Occipital lobe (tissue), 2 donors: ENCODE results near the genes ERLEC1 and SPTBN1.

- RAMPAGE, long total RNA = no peak
These were observed 1.2 kb downstream of the STON1 start for GRCh38 chr2:48530929-48531806.

DNA sequence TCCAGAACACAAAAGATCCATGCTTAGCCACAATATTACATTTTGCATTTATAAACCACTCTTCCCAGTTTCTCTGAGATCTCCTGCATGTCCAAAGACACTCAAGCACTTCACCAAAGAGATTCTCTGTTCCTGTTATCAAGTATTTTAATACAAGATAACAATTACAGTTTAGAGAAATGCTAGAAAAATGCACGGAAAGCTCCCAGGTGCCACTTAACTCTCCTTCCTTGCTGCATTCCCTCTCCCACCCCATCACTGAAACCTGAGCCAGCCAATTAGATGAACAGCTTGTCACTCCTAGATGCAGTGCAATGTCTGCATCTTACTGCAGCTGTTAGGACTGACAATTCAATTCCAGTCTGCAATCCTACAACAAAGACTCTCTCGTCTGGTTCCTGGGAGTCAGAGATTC lies 311.3 kb downstream of the NRXN1 start:
- RAMPAGE, long total RNA = no peak

GRCh38 chr2:52723227-52723567 lies 1044.4 kb upstream of the CHAC2 start:
- RAMPAGE, long total RNA = no peak

DNA sequence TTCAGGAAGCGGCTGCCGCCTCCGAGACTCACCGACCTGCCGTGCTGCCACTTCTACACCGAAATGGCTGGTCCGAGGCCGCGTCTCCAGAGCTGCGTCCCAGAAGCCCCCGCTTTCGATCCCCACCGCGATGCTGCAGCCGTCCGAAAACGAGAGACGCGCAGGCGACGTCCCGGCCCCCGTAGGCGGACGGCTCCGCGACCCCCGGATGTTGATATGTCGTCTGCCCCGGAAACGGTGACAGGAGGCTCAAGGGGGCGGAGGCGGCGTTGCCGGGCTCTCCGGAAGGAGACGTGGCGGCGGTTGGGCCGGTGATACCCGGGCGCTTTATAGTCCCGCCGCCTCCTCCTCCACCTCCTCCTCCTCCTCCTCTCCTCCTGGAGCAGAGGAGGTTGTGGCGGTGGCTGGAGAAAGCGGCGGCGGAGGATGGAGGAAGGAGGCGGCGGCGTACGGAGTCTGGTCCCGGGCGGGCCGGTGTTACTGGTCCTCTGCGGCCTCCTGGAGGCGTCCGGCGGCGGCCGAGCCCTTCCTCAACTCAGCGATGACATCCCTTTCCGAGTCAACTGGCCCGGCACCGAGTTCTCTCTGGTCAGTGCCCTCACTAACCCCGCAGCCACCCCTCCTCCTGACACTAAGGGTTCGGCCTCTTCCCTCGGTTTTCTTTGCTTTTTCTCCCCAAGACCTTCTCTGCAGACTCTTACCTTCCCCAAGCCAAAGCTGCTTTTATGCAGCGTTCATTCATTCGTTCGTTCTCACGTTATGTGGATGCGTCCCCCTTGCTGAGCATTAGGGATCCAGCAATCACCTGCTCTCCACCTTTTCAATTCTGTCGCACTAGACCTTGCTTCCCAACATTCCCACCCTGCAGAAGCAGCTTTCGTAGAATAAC lies at the start of gene ERLEC1:
Gene ERLEC1 (plus strand): TSS at position 260 of the 889 bp plus-strand sequence.
- RAMPAGE, long total RNA = start-site peak on the plus strand centred at position 270 of the sequence, 38 bp wide, 1,825 and 1,102 reads in 2 replicates

- RAMPAGE, long total RNA = no peak
These were observed 9.0 kb downstream of the PSME4 start for GRCh38 chr2:53961700-53962263.

DNA sequence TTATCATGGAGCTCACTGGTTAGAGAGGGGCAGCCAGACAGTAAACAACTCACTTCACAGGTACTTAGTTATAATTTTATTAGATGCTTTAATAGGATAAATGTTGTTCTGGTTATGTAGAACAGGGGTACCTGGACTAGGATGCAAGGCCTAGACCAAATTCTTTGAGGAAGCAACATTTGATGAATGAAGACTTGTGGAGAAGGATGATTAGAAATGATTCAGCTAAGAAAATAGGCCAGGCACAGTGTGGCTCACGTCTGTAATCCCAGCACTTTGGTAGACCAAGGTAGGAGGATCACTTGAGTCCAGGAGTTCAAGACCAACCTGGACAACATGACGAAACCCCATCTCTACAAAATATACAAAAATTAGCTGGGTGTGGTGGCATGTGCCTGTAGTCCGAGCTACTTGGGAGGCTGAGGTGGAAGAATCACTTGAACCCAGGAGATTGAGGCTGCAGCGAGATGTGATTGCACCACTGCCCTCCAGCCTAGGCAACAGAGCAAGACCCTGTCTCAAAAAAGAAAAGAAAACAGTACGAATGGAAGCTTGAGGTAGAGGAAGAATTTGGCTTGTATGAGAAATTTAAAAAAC lies 12.2 kb downstream of the ACYP2 start:
- RAMPAGE, long total RNA = no peak

DNA sequence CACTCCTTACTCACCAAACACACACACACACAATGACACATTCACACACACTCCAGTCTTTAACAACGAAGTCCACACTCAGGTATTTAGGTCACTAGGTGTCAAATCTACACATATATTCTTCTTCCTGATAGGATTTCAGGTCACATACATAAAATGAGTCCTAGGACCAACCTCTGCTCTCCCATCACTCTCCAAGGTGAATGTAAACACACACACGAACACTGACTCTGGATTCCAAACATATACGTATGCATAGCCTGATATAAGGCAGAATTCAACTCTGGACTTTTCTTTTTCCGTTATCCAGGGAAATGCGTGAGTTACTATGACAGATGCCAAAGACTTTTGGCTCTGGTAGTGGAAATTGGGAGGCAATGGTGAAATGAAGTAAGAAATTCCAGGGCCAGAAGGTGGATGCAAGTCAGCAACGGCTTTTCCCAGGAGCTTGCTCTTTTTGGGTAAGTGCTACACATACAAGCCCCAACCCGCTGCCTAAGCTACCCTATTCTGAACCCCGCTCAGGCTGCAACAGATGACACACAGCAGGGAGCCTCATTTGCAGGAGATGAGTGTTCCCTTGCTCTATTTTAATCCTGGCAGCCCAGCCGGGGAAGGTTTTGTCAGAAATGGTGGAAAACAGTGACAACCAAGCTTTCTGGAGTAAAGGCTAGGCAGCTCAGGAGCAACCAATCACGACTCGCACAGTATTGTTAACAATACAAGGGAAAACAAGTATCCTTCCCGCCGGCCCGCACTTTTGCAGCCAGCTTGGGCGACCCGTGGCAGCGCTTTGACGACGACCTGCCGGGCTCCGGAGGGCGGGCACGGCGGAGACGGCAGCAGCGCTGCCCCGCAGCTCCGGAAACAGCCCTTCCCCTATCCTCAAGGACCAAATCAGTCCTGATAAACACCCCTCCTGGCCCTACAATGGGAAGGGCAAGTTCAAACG lies 659 bp upstream of the C2orf73 start:
- RAMPAGE, long total RNA = no peak

DNA sequence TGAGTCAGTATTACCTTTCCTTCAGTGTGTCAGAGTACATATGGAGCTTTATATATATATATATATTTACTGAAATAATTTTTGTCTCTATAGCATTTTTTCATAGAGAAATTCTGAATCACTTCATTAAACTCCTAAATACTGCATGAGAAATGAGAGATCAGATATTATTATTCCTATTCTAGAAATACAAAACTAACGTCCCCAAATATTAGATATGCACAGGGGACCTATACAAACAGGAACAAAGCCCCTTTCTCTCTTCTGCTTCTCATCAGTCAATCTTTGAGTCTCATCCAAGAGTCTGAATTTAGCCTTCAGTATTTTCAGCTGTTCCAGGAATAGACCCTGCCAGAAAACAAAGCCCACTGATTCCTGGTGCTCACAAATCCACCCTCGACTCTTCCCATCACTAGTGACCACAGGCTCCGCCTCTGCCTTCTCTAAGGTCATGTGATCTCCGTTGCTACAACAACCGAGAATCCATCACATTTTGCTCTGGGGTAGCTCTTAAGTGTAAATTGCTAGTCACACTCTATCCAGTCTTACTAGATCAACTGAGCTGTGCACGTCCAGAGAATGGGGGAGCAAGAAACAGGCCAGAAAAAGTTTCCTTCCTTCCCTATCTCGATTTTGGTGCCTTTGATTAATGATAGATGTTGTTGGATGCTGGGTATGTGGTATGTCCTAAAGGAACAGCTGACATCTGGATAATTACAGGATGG lies 46.4 kb upstream of the SPTBN1 start:
- RAMPAGE, long total RNA = no peak

DNA sequence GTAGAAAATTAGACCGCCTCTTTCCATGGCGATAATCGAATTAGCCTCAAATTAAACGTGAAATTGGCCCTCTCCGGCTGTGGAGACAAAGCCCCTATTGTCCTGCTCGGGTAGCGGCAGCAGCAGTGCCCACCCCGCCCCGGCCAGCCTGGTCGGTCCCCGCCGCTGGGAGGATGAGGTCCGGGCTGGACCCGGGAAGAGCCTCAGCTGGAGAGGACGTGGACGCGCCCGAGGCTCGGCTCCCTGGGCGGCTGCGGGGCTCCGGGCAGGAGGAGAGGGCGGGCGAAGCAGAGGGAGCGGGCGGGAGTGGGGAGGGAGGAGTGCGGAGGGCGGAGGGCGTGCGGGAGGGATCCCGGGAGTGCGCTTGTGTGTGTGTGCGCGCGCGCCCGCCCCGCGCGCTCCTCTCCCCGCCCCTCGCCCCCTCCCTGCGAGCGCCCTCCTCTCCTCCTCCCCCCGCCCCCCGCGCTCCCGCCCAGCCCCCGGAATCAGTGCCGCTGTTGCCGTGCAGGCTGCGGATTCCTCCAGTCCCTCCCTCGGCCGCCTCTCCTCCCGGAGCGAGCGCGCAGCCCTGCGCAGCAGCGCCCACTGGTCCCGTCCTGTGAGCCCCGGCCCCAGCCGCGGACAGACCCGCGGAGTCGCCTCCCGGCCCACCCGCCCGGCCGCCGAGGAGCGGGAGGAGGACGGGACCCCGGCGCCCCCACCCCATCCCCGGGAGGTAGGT lies at the start of gene SPTBN1:
Gene SPTBN1 (plus strand): TSS at position 524 of the 721 bp plus-strand sequence.
- RAMPAGE, long total RNA = no peak

GRCh38 chr2:54558122-54558933 lies 102.2 kb downstream of the SPTBN1 start:
- RAMPAGE, long total RNA = no peak

- RAMPAGE, long total RNA = no peak
These were observed 110.9 kb downstream of the SPTBN1 start for GRCh38 chr2:54566781-54567752.

DNA sequence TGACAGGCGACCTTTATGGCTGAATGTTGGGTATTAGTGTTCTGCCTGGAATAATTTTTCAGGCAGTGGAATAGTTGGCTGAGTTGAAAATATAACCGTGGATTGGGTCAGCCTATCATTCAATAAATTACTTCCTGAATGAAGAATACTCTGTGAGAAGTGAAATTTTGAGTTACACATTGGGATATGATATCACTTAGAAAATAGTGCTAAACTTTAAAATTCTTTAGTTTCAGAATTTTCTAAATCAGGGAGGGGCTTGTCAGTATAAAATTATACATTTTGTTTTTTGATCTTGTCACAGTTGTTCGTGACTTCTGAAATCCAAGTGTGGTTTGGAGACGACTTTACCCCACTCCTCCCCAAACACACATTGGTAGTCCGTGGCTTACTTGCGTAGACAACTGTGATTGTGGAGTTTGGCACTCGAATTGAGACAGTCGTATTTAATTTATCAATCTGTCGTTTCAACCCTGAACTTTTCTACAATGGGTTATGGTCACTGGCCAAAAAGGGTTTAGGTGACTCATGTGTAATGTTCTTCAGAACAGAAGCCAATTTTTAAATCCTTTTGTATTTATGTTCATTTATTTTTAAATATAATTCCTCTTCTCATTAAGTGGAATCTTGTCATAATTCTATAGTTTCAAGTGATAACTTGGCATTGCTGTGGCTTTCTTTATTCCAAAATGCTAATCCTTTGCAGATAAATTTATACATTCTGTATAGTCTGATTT lies 129.8 kb downstream of the SPTBN1 start:
- RAMPAGE, long total RNA = no peak

DNA sequence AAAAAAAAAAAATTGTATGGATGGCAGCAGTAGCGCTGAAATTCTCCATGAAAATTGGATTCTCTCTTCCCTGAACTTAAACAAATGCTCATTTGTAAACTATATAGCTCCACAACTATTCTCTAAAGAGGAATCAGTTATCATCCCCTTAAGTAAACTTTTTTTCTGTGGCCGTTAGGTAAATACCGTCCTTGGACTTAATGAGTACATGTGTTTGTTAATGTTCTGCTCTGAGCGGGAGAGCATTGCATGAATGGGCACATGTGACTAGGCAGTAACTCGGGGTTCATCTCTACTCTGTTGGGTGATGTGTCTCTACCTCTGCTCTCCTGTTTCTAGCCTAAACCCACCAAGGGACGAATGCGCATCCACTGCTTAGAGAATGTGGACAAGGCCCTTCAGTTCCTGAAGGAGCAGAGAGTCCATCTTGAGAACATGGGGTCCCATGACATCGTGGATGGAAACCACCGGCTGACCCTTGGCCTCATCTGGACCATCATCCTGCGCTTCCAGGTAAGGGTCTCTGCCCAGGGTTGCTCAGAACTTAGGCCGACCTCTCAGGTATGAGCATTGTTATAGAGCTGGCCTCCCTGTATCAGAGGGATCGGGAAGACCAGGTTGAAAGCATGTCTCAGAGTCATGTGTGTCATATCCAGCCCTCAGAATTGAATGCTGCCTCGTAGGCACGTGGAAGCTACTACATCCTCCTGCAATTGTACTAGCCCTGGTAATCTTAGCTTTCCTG lies 111.5 kb upstream of the EML6 start:
- RAMPAGE, long total RNA = no peak

GRCh38 chr2:54620607-54621233 lies 102.7 kb upstream of the EML6 start:
- RAMPAGE, long total RNA = no peak

DNA sequence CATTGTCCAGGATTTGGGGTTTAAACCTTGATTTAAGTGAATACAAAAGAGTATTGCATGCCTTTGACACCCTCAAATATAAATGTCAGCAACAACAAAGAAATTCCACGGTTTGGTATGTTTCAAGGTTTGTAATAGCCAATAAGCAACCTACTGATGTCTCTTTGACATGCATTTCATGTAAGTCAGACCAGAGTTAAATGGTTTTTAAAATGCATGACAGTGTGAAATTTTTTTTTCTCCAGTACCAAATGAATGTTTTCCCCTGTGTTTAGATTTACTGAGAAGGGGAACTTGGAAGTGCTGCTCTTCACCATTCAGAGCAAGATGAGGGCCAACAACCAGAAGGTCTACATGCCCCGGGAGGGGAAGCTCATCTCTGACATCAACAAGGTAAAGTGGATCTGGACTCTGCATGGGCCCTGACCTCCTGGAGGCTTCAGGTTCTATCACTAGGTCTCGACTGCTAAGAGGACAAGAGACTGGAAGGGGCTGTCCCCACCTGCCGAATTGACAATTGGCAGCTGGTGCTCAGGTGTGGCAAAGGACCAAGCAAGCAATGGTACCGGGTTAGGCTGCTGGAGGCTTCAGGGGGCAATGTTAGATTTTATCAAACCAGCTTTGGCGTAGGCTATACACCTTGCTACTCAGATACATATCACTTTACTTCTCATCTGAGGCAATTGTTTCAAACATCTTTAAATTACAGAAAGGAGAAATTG lies 100.1 kb upstream of the EML6 start:
- RAMPAGE, long total RNA = no peak

DNA sequence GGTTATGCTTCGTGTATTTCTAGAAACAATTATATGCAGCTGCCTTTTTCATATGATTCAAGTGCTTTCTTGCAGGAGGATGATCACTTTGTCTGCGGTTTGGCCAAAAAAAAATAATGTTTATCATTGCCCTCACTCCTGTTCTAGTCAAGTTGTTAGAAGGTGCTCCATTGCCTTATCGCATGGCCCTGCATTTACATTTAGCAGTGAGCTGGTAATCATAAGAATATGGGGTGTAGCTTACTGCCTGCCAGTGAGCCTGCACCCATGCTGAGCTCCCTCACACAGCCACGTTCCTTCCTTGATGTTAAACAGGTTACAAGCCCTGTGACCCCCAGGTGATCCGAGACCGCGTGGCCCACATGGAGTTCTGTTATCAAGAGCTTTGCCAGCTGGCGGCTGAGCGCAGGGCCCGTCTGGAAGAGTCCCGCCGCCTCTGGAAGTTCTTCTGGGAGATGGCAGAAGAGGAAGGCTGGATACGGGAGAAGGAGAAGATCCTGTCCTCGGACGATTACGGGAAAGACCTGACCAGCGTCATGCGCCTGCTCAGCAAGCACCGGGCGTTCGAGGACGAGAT lies 94.8 kb upstream of the EML6 start:
- RAMPAGE, long total RNA = no peak

GRCh38 chr2:54629195-54630162 lies 94.0 kb upstream of the EML6 start:
- RAMPAGE, long total RNA = no peak

DNA sequence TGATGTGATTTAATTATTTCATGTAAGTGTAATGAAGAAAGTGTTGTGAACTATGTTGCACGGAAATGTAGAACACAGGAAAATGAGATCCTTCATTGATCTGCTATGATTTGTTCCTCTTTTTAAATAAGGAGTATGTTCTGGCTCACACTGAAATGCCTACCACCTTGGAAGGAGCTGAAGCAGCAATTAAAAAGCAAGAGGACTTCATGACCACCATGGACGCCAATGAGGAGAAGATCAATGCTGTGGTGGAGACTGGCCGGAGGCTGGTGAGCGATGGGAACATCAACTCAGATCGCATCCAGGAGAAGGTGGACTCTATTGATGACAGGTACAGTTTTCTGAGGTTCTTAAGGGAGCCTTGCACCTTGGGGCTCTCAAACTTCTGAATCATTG lies 91.0 kb upstream of the EML6 start:
- RAMPAGE, long total RNA = no peak

- RAMPAGE, long total RNA = no peak
These were observed 81.5 kb upstream of the EML6 start for GRCh38 chr2:54641855-54642546.

DNA sequence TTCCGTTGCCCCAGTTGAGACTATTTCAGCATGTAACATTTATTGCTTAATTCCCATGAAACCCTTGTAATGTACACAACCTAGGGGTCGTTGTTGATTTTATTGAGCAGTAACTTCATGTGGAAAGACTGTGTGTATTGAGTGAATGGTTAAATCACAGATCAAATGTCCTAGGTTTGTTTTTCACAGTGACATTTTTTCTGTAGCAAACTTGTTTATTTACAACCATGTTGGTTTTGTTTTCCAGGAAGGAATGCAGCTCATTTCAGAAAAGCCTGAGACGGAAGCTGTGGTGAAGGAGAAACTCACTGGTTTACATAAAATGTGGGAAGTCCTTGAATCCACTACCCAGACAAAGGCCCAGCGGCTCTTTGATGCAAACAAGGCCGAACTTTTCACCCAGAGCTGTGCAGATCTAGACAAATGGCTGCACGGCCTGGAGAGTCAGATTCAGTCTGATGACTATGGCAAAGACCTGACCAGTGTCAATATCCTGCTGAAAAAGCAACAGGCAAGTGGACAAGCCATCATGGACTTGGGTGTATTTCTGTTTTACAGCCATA lies 79.3 kb upstream of the EML6 start:
- RAMPAGE, long total RNA = no peak